Measurements from ENCODE around the genes MAP3K6 and WASF2.

DNA sequence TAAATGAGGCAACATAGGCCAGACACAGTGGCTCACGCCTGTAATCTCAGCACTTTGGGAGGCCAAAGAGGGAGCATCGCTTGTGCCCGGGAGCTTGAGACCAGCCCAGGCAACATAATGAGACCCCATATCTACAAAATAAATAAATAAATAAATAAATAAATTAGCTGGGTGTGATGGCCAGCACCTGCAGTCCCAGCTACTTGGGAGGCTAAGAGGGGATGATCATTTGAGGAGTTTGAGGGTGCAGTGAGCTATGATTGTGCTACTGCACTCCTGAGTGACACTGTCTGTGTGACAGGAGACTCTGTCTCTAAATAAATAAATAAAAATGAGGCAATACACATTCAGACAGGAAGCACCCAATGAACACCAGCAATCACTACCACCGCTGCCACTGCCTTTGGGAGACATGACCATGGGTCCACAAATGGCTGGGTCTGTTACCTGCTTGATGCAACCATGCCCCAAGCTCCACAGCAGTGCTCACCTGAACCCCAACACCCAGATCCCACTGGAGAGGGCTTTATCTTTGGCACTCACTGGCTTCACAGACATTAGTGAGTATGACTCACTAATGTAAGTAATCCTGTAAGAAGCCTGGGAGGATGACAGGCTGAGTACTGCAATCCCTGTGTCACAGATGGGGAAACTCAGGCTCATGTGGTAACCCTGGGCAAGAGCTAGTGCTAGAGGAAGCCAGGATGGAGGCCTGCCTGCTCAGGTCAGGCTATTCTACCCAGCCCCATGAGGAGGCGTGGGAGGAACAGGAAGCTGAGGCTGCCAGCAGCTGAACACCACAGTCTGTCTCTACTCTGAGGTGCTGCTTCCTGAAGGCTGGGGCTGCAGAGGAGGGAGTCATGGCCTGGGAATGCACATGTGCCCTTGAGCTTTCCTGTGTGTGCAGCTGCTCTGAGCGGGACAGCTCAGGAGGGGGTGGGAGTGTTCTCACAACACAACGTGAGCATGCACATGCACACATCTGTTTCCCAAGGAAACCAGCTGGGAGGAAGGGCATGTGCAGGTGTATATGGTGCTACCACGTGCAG, 43.1 kb downstream of the SLC9A1 start:
- PRO-cap: no peak

DNA sequence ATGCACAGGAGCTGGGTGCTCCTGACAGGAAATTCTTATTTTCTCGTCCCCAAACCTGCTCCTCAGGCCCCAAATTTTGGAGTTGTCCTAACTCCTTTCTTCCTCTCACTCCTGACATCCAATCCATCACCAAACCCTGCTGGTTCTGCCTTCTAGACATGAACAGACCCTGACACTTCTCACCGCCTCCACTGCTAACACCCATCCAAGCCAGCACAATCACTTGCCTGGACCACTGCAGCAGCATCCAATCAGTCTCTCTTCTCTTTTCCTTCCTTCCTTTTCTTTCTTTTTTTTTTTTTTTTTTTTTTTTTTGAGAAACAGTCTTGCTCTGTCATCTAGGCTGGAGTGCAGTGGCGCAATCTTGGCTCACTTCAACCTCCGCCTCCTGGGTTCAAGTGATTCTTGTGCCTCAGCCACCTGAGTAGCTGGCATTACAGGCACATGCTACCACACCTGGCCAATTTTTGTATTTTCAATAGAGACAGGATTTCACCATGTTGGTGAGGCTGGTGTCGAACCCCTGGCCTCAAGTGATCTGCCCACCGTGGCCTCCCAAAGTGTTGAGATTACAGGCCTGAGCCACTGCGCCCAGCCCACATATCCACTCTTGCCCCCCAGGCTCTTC, 29.9 kb downstream of the SLC9A1 start:
- PRO-cap: no peak

DNA sequence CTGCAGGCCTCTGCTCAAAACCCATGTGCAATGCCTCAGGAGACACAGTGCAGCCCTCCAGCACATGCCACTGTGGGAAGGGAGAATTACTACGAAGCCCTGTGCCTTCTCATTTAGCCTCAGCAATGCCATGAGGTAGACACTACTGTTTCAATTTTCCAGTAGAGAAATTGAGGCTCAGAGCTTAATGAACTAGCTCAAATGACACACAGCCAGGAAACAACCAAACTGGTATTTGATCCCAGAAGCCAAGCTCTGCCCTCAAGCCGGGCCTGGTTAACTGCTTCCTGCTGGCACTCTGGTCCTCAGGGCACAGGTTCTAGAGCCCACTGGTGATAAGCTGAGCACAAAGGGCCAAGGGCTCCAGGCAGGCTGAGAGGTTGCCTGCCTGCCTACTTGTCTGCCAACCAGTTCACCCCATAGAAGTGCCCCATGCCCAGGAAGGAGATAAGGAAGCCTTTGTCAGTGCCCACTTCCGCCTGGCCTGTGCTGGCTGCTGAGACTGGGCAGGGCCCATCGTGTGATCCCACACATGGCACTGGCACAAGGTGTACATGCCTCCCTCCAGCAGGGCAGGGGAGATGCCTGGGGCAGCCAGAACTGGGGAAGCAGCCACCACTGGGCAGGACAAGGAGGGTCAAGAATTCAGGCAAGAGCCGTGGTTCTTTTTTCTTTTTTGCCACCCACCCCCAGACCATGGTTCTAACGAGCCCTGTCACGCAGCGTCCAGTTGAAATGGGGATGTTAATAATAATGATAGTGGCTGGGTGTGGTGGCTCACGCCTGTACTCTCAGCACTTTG, 24.2 kb downstream of the SLC9A1 start:
- PRO-cap: bidirectional peak, plus-strand start at position 580 of the sequence, minus-strand start at position 331 of the sequence

DNA sequence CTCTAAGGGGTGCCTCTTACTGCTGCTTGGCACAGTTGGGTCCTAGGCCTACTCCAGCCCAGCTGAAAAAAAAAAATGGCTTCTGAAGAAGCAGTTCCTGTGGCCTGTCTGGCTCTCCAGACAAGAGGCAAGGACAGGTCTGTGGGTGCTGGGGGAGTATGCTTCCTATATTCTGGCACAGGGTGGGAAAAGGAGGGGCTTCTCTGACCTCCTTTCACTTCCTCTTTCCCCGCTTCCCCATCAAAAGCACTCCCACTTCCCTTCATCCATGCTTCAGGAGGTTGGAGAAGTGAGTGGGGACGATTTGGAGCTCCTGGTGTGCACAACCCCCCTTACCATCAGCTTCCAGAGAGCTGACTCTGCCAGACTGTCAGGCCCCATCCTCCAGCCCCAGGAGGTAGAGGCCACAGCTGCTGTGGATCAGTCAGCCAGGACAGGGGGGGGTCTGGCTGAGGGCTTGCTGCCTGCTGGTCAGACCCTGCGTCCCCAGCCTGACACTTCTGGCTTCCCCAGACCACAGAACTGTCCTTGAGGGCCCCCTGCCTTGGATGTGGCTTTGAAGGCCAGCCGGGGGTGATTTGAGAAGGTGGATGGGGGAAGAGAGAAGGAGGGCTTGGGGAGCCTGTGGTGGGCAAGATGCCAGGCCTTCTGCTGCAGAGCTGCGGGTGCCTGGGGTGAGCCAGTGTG, 21.6 kb upstream of the TMEM222 start:
- PRO-cap: no peak

GRCh38 chr1:27366762-27367698, at the start of gene MAP3K6:
Gene MAP3K6, minus strand, starts transcription at chr1:27366961.
- PRO-cap: bidirectional peak, plus-strand start at chr1:27367156, minus-strand start at chr1:27366959

DNA sequence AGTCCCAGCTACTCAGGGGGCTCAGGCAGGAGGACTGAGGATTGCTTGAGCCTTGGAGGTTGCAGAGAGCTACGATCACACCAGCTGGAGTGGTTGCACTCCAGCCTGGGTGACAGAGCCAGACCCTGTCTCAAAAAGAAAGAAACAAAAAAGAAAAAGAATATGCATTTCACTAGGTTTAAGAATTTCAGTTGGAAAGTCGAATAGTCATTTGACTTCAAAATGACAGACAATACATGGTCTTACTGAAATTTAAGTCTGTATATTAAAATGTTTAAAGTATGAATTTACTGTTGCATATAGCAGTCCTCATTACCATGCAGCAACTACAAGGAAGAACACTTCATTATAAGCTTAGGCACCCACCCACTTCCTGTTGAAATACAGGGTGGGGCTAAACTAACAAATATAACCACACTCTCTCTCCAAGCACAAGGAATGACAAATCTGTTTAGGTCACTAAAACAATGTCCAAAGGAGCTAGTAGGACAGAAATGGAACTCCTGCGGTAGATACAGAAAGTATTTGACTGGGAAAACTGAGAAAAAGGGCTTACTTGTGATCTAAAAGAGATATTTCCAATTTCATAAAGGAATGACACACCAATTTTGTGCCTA, 44.0 kb downstream of the GPR3 start:
- PRO-cap: unidirectional peak, plus-strand start at position 435 of the sequence

- PRO-cap: bidirectional peak, plus-strand start at chr1:27490326, minus-strand start at chr1:27490146
Observed at GRCh38 chr1:27489397-27490449, at the start of gene WASF2. Gene WASF2, minus strand, starts transcription at chr1:27490167.

- PRO-cap: no peak
Observed at GRCh38 chr1:27555348-27555755, 48.6 kb downstream of the AHDC1 start.

DNA sequence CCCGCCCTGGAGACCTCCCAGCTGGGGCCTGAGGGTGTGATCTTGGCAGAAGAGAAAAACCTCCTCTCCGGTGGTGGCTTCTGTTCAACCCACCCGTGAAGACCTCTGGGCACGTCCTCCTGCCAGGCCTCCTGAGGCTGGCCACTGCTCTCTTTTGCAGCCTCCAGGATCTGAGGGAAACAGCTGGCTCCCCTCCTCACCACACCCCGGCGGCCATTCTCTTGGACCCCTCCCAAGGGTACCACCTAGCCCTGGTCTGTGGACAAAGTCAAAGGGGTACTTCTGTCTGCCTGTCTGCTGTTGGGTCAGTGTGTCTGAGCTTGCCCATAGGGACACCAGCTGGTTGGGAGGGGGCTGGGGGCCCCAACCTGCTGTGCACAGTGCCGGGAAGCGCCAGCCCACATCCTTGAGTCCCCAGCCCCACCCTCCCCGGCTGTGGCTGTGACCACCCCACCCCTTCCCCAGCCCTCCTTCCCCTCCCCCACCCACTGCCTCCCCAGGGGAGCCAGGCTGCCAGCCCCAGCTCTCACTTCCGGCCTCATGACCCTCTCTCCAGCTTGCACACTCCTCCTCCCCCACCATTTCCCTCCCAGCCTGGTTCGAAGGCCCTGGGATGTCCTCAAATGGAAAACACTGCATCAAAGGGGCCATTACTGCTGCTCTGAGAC, 48.1 kb downstream of the AHDC1 start:
- PRO-cap: unidirectional peak, minus-strand start at position 307 of the sequence

DNA sequence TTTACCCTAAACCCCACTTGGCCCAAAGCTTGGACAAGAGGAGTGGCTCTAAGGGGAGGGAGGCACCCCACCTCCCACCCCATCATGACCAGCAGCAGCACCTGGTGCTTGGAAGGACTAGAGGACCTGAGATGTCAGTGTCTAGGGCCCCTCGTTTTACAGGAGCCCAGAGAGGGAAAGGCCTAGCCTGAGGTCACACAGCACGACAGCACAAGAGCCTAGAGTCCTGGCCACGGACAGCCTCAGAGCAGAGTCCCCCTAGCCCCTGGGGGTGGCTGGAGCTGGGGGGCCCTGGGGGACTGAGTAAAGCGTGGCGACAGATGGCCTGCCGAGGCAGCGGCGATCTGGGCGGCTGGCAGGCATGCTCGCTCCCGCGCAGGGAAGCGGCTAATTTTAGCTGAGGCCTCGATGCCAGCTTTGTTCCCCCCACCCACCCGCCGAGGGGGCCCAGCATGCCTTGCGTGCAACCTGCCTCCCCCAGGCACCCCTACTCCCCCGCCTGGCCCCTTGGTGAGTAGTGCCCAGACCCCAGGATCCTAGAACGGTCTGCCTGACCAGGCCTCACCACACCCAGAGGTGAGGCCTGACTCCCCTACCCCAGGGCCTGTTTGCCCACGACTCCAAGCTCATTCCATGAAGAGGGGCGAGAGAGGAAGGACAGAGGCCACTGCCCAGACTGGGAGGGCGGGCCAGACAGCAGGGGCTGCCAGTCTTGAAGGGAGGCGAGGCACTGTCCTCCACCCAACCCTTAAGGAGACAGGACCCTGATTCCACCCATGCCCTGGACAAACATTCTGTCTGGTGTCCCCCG, 39.0 kb downstream of the AHDC1 start:
- PRO-cap: bidirectional peak, plus-strand start at position 517 of the sequence, minus-strand start at position 383 of the sequence

- PRO-cap: no peak
Observed at GRCh38 chr1:27569014-27569425, 34.9 kb downstream of the AHDC1 start.

DNA sequence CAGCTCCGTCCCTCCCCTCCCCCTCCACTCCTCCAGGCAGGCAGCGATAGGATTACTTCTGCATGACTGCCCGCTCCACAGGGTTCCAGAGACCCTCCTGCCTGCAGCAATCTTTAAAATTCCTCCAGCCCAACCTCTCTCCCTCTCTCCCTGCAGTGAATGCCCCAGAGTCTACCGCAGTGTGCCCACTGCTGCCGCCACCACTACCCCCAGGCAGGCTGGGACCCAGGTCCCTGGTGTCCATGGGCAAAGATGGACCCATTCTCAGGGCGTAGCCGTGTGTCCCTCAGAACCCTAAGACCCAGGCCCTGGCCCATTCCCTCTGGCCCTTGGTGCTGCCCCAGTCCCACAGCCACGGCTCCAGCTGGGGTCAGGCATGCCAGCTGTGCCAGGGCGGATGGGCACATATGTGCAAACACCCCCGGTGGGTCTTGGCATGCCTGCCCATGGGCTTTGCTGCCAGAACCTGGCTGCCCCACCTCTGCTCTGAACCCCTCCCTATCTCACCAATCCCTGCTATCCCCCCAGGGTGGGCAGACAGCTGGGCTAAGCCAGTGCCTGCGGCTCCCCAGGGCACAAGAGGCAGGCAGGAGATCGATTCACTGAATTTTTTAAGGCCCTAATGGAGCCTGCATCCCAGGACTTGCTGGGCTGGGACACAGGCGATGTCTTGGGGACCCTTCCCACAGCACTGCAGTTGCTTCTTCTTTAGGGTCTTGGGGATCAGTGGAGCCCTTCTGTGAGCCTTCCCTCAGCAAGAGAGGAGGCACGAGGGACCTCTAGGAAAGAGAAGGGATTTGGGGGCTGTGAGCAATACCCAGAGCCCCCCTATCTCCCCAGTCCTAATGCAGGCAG, 10.5 kb downstream of the AHDC1 start:
- PRO-cap: no peak

DNA sequence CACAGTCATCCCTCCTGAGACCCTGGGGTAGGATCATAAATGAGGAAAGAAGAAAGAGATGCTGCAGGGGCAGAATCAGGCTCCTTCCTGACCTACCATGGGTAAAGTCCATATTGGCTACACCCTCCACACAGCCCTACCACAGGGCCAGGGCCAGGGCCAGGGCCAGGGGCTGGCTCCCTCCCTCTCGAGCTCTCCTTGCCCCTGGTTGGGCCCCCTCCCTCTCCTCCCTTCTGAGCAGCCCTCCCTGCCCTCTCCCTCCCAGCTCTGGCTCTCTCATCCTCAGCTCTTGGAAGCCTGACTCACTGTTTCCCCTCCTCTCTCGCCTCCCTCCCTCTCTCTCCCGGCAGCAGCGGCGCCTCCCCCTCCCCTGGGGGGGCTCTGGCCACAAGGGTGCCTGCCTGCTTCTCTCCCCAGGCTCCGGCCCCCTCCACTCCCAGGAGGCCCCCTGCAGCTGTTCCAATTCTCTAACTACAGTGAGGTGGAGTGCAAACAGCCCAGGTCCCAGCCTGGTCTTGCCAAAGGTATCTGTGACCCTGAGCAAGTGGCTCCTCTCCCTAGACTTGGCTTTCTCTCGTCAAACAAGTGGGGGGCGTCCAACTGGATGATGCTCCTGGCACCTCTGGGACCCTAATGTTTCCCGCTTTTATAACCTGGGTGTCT, 4.8 kb downstream of the AHDC1 start:
- PRO-cap: no peak

GRCh38 chr1:27632574-27633635, 2.1 kb downstream of the FGR start:
- PRO-cap: no peak

GRCh38 chr1:27655896-27656501, 16.0 kb downstream of the IFI6 start:
- PRO-cap: no peak

- PRO-cap: no peak
Observed at GRCh38 chr1:27724728-27725422, 886 bp upstream of the FAM76A start.

DNA sequence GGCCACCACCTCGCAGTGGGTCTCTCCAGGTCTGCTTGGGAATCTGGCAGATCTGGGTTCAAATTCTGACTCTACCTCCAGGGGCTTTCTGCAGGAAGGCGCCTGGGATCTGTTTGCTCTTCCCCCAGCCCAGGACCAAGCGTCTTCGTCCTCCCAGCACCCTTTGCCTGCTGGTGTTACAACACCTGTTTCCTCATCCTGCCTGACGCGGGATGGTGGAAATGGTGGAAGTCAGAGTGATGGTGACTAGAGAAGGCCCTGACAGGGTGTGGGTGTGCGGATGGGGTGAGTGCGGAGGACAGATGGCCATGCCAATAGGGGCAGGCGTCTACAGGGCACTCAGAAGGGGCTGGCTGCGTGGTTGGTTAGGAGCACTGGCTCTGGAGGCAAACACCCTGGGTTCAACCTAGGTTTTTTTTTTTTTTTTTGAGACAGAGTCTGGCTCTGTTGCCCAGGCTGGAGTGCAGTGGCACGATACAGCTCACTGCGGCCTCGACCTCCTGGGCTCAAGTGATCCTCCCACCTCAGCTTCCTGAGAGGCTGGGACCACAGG, 1.4 kb downstream of the THEMIS2 start:
- PRO-cap: no peak

GRCh38 chr1:27876127-27876649, 3.8 kb downstream of the THEMIS2 start:
- PRO-cap: no peak

GRCh38 chr1:28110963-28111687, 22.7 kb upstream of the EYA3 start:
- PRO-cap: no peak

DNA sequence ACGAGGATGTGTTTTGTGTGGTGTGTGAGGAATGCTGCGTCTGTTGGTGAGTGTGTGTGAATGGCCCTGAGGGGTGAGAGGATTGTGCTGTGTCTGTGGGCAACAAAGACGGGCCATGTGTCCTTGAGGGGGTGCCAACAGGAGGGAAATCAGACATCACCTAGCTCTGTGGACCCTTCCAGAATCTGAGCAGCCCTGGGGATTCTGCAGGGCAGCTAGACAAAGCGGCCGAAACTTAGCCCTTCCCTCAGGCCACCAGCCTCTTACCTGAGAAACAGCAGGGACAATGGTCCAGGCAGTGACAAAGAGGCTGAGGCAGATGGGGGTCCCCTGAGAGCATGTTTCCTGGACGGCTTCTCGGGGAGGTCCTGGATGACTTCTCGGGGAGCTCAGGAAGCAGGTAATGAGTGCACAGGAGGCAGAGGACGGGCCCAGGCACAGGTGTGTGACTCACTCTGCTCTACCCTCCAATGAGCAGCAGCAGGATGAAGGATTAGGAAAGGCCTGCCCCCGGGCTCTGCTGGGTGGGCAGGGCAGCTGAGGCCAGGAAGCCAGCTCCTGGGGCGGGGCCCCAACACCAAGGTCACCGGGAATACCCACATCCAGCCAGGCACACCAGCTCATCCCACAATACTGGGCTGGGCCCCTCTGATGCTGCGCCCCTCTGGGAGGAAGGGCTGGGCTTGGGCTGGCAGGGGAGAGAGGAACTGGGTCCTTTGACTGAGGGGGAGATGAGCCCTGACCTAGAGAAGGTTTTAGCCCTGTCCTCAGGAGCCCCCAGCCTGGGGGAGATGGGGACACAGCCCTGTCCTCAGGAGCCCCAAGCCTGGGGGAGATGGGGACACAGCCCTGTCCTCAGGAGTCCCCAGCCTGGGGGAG, 17.2 kb upstream of the PTAFR start:
- PRO-cap: no peak

Data from left ventricle myocardium (tissue), 1 donor.